ReNcell CX (cell line): ENCODE data around the gene SELENOI.

DNA sequence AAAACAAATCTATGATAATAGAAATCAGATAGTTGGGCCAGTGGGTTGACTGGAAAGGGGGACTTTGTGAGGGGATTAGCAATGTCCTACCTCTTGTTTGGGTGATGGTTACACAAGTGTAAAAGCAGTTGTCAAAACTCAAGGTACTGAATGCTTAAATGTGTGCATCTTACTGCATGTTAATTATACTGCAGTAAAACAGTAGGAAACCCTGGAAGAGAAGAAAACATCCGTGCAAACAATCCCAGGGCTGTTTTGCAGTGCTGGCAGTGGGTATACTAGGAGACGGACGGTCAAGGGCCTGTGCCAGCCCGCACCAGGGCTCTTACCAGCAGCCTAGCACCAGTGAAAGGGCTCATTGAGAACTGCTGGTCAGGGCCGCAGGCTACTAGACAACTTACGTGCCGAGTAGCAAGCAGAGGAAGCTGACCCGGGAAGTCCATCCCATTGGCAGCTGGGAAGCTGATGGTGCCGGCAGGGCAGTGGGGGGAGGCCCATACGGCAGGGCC is 20.4 kb downstream of the EFR3B start:
- PRO-cap, result bidirectional peak, plus-strand start at position 453 of the sequence, minus-strand start at position 361 of the sequence

- PRO-cap, result no peak
Observed at GRCh38 chr2:25204070-25204963, 35.9 kb upstream of the POMC start.

DNA sequence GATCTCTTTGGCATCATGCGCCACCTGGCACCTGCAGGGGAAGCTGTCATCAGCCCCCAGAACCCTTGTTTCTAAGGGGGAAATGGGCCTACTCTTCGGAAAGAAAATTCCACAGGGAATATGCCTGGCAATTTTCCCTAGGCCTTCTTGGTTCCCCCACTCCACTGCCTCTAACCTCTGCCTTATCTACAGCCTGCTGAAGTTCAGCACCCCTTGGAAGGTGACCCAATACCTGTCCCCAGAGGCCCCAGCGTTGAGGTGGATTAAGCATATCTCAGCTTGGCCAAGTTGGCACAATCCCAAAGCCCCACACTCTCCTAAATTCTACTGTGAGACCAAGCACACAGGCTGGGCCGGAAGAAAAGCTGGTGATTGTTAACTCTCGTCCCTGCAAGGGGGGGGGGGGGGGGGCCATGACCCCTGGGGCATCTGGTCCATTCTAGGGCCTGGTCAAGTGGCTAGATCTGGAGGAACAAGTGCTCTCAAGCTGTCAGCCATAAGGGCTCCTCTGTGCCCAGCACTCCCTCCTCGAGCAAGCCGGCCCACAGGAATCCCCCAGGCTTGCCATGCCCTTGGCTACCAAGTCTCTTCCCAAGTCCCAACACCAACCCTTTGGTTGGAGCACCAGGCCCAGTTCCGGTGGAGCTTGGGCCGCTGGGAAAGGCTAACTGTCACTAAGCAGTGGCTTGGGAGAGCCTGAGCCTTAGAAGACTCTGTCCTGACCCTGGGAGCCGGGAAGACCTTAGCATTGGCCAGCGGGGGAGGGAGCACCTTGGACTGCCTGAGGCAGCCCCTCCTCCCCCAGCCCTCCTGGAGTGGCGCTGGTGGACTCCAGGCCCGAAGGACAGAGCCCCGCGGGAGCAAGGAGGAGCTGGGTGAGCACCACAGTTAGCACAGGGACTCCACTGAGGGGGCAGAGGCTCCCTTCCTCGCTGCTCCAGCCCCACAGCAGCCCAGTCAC is 62.3 kb upstream of the POMC start:
- PRO-cap, result no peak

- PRO-cap, result bidirectional peak, plus-strand start at chr2:25251967, minus-strand start at chr2:25251833; bidirectional peak, plus-strand start at chr2:25252482, minus-strand start at chr2:25252162
Observed at GRCh38 chr2:25251661-25252300, 83.4 kb upstream of the POMC start.

DNA sequence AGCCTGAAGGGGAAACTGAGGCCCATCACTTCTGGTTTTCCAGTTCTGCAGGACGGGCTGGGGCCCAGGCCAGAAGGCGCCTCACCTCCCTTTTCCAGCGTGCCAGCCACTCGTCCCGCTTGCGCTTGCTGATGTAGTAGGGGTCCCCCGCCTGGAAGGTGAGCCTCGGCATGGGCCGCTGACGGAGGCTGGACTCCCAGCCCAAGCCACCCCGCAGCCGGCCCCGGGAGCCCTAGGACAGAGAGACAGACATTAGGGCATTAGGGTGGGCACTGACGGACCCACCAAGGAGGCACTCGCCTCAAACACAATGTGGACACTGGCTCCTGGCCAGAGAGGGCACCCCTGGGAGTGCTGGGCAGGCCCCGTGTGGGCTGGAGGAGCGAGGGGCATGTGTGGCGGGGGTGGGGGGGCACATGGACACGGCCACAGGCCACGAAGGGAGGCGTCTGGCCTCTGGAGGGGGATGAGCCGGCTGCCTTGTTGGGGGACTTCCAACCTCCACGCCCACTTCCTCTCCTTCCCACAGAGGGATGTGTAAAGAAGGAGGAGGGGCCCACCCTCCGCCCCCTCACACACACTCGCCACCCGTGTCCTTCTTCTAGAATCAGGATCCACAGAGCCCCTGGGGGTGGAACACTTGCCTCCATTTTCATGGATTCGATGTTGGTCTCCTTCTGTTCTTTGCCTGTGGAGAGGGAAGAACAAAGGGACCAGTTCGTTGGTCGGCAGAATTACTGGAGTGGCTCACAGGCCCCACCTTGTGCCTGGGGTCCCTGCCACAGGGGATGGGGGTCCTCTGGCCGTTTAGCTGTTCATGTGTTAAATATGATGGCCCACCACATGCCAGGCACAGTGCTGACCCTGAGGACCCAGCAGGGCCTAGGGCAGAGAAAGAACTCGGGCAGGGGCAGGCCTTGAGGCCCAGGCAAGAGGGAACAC is 66.6 kb downstream of the DNMT3A start:
- PRO-cap, result no peak

DNA sequence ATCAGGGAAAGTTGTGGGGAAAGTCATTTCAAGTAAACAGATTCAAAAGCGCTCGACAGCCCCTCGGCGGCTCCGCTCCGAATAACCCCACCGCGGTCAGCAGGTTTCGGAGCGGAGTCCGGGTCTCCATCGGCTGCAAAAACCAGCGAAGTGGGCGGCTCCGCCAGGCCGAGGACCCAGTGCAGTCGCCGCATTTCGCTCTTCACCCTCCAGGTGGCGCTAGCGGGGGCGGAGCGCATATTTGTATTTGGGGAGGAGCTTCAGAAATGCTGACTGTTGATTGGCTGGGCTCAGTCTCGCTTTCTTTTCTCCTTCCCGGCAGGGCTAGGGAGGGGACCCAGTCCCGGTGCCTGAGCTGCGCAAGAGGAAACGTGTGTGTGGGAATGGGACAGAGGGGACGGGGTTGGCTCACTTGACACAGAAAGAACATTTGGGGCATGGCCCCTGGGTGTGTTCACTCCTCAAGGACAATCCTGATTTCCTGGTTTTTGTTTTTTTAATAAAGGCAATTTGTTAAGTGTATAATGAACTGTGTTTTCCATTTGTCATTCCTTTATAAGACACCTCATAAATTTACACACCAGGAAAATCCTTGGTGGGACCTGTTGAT is 20.3 kb upstream of the DNMT3A start:
- PRO-cap, result unidirectional peak, plus-strand start at position 318 of the sequence; unidirectional peak, plus-strand start at position 342 of the sequence

- PRO-cap, result no peak
Observed at GRCh38 chr2:25474034-25474454, 132.3 kb upstream of the DNMT3A start.

- PRO-cap, result no peak
Observed at GRCh38 chr2:25522075-25522685, 151.2 kb downstream of the DTNB start.

GRCh38 chr2:25582508-25582707 is 91.0 kb downstream of the DTNB start:
- PRO-cap, result no peak

GRCh38 chr2:25799058-25799620 is 79.1 kb downstream of the ASXL2 start:
- PRO-cap, result no peak

DNA sequence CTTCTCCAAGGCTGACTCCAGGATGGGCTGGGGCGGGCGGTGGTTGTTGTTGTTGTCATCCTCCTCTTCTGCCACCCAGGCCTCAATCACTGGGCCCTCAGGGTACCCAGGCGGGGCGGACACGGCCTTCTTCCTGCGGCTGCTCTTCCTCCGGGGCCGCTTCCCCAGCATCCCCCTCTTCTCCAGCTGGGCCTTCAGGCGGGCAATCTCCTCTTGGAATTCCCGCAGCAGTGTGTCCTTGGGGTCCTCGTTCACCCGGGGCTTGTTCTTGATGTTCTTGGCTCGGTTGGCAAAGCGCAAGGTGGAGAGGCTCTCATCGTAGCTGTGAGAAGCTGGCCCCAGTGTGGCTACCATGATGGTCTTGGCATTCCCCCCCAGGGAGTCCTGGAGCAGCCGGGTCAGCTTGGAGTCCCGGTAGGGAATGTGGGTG is 1.7 kb downstream of the KIF3C start:
- PRO-cap, result no peak

DNA sequence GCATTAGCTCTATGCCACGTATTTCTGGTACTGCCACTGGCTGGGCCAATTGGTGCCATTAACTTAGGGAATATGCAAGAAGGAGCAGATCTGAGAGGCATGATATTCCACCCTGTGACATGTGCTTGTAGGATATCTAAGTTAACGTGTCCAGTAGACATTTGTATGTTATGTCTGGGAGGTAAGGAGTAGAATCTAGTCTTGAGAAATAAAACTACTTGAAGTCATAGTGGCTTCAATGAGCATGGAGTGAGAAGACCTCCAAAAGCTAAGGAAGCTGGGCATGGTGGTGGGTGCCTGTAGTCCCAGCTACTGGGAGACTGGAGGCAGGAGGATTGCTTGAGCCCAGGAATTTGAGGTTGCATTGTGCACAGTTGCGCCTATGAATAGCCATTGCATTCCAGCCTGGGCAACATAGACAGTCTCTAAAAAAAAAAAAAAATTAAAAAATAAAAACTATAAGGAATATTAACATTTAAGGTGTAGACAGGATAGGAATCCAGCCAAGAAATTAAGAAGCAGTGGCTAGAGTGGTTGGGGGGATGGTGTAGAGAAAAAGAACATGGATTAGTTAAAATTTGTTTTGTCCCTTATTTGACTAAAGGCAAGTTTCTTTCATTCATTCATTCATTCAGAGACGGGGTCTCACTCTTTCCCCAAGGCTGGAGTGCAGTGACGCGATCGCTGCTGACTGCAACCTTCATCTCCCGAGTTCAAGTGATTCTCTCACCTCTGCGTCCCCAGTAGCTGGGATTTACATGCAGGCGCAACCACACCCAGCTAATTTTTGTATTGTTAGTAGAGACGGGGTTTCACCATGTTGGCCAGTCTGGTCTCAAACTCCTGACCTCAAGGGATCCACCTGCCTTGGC is 23.4 kb downstream of the RAB10 start:
- PRO-cap, result no peak

DNA sequence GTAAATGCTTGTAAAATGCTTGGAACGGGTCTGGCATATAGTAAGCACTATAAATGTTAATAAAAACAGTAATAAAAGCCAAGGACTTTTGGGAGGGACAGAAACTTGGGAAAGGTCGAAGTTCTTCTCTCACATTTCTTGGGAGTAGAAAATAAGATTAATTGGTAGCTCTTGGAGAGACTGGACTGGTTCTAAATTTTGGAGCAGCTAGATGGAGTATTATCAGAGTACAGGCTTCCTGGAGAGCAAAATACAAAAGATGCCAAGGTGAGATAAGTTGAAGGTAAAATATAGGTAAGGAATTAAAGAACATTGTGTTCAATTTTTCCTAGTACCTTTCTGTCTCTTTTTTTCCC is 41.0 kb downstream of the RAB10 start:
- PRO-cap, result no peak

GRCh38 chr2:26243518-26244534 is 606 bp downstream of the HADHA start:
- PRO-cap, result unidirectional peak, plus-strand start at chr2:26244375

DNA sequence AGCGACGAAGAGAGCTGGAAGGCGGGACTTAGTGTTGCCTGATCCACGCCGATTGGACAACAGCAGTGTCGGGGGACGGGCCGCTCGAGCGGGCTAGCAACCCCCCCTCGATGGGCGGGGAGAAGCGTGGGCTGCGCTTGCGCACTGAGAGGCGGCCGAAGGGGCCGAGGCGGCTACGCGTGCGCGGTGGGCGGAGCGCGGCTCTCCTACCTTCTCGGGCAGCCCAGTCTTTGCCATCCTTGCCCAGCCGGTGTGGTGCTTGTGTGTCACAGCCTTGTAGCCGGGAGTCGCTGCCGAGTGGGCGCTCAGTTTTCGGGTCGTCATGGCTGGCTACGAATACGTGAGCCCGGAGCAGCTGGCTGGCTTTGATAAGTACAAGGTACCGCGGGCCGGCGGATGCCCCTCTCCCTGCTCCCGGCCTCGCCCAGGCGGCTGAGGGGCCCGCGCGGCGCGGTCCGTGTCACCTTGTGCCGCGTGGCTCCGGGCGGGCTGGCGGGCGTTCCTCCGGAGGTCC is at the start of gene SELENOI:
SELENOI (plus strand) TSS at position 233 of the 514 bp plus-strand sequence.
- PRO-cap, result bidirectional peak, plus-strand start at position 242 of the sequence, minus-strand start outside the sequence; bidirectional peak, plus-strand start outside the sequence, minus-strand start at position 463 of the sequence

DNA sequence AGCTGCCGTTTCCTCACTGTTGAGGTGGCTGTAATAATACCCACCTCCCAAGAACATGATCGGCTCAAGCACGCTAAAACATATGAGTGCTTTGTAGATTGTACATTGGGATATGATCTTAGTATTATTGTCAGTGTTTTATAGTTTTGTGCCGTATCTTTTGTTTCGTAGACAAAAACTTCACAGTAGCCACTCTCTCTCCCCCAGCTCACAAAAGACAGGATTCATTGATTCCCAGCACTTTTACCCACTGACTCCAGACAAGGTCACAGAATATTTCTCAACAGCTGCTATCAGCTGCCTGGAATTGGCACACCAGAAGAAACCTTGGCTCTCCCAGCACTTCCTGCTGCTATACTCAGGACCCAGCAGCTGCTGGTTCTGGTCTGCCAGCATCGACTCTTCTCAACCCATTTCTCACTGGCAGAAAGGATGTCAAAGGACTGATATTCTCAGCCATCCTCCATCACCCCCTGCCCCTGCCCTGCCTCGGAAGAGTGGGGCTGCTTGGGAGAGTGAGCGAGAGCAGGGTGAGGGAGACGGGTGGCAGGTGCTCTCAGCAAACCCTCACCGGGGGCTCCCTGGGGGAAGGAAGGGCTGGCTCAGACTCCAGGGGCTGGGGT is 74.6 kb downstream of the OTOF start:
- PRO-cap, result no peak

DNA sequence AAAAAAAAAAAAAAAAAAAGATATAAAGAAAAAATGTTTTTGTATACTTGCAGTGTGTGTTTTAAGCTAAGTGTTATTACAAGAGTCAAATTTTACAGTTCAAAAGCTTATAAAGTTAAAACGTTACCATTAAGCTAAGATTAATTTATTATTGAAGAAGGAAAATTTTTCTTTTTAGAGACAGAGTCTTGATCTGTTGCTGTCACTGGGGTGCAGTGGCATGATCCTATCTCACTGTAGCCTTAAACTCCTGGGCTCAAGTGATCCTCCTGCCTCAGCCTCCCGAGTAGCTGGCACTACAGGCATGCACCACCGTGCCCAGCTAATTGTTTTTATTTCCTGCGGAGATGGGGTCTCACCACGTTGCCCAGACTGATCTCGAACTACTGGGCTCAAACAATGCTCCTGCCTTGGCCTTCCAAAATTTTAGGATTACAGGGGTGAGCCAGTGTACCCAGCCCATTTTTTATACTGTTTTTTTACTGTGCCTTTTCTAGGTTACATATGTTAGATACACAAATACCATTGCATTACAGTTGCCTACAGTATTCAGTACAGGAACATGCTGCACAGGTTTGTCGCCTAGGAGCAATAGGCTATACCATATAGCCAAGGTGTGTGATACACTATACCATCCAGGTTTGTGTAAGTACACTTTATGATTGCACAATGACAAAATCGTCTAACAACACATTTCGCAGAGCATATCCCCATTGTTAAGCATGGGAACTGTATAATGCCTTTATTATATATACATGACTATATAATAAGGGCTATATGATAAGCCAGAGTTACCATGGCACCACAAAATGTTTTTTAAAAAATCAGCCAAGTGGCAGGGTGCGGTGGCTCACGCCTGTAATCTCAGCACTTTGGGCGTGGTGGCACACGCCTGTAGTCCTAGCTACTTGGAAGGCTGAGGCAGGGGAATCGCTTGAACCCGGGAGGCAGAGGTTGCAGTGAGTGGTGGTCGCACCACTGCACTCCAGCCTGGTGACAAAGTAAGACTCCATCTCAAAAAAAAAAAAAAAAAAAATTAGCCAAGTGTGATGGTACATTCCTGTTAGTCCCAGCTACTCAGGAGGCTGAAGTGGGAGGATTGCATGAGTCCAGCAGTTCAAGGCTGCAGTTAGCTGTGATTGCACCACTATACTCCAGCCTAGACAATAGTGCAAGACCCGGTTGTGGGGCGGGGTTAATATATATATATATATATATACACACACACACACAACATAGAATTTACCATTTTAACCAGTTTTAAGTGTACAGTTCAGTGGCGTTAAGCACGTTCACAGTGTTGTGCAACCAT is 3.0 kb upstream of the CENPA start:
- PRO-cap, result no peak

DNA sequence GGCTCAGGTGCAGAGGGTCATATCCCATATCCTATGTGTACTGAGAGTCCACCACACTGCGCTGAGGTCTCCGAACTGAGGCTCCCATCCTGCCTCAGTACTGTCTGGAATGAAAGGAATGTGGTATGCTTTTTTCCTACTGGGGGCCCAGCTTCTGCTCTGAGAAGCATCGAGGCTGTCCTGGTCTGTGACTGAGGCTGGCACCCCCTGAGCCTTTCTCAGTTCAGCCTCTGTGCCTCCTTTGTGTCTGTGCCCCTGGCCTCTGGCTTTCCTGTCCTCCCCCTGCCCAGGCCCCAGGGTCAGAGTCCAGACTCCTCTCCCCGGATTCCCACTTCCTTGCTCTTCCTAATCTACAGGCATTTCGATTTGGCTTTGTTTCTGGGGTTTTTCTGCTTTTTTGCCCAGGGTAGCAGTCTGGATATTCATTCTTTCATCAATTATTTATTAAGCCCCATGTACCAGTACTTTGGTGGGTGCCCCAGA is 45.0 kb upstream of the MAPRE3 start:
- PRO-cap, result no peak

DNA sequence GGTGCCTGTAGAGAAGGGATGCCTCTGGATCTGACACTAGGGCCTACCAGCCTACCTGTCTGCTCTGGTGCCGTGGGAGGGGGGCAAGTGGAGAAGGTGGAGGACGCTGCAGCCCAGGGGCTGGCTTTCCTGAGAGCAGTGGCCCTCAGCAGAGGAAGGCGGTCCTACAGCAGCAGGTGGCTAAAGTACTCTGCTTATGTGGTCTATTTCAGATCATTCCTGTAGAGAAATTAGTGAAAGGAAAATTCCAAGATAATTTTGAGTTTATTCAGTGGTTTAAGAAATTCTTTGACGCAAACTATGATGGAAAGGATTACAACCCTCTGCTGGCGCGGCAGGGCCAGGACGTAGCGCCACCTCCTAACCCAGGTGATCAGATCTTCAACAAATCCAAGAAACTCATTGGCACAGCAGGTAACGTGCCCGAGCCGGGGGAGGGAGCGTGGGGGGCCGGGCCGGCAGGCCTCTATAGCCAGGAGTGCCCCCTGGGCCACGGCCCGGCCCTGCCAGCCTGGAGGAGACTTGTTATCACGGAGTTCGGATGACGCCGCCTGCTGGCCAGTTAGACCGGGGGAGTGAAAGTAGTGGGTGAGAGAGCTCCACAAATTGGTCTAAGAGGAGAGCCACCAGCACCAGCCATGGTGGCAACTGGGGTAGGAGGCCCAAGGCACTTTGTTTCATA is 8.7 kb upstream of the TMEM214 start:
- PRO-cap, result no peak

DNA sequence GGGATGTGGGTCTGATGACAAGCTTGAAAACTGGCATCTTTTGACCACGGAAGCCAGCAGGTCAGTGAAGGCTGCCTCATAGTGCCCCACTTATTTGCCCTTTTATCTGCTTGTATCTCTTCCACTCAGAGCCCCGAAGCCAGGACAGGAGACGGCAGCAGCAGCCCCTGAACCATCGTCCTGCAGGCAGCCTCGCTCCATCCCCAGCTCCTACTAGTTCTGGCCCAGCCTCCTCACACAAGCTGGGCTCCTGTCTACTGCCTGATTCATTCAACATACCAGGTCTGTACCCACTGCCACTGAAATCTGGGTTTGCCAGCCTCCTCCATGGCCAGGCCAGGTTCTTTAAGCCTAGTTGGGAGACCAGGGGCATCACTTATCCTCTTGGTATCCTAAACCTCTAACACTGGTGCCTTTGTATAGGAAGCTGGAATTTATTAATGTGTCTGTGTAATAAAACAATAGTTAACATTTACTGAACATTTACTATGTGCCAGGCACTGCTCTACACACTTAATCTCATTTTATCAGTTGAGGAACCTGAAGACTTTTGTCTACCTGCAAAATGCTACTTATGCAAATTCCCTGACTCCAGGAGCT is 4.0 kb downstream of the OST4 start:
- PRO-cap, result no peak